ENCODE data around the genes L1TD1, EFCAB7 and RAVER2.

DNA sequence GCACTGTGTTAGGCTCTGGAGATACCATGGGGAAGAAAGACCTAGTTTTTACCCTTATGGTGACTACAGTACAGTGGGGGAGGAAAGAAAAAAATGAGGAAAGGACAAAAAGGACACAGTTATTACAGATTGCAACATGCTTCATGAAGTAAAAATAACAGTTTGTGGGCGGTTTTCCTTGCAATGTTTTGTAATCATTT, 120.3 kb downstream of the TM2D1 start:
- PRO-cap = no peak

DNA sequence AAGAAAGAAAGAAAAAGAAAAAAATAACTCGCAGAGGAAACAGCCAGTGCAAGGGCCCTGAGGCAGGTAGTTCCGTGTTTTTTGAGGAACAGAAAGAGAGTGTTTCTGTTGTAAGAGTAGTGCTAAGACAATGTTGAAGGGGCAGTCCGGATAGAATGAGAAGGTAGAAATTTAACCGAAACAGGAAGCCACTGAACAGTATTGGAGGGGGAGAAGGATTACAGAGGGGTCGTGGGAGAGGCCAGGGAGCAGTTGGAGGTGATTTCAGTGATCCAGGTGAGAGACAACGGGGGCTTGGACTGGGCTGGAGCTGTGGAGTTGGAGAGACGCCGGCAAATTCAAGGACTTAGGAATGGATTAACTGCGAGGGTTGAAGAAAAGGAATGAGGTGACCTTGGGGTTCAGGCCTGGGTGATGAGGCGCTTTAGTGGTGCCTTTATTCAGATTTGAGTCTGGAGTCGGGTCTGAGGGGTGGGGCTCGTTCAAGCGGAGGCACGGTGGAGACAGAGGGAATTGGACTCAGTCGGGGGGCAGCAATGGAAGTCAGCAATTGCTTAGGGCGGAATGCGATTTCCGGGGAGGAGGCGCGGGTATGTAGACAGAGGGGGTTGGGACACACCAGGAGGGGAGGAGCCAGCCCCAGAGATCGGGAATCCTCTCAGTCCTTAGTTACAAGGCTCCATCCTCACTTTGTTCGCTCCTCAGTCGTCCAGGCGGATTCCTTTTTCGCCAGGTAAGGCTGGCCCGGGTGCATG, at the start of gene L1TD1:
L1TD1 (plus strand) TSS at position 661 of the 755 bp plus-strand sequence.
- PRO-cap = no peak

DNA sequence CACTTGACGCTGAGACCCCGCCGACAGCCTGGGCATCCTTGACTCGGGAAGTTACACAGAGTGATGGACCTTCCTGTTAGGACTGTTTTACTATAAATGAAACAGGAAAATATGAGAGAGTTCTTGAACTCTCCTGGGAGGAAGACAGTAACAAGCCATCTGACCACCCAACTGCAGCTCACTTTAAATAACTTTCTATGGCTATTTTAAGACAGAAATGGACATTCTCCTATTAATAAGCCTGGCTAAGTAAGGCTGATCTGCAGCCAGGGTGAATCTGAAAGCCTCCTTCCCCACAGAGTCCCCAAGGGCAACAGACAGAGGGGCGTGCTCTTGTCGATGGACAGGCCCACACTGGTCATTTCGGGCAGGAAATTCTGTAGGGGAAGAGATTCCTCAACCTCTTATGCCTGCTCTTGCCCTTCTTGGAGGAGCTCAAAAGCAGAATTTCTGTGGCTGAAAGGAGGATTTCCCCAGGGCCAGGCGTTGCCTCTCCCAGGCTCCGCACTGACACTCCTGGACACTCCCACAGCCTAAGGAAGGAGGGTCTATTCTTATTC, 17.7 kb upstream of the KANK4 start:
- PRO-cap = no peak

GRCh38 chr1:62436181-62436588, 664 bp upstream of the USP1 start:
- PRO-cap = bidirectional peak, plus-strand start at chr1:62436395, minus-strand start at chr1:62436258

GRCh38 chr1:63327353-63328018, 5.1 kb downstream of the FOXD3 start:
- PRO-cap = no peak

- PRO-cap = bidirectional peak, plus-strand start at chr1:63523399, minus-strand start at chr1:63523200
Measured at GRCh38 chr1:63523028-63524298, at the start of gene EFCAB7. Gene EFCAB7, plus strand, starts transcription at chr1:63523525.

GRCh38 chr1:63548588-63549160, 25.3 kb downstream of the EFCAB7 start:
- PRO-cap = no peak

DNA sequence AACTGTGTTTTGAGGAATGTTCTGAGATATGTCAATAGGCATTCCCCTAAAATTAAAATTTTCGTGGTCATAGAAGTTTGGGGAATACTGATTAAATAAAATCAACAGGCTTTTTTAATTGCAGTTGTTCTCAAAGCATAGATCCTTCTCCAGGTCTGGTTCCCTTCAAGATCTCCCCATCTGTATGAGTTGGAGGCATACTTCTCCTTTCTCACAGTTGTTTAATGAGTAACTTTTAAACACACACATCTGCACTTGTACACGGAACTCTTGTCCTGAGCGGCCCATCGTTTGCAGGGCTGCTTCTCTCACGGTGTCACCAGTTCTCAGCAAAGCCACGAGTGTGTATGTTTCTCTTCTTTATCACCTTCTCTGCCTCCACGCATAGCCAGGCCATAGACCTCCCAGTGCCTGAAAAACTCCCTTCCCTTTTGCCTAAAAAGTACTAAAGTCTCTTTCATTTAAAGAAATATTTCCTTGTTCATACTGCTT, 68.8 kb upstream of the ROR1 start:
- PRO-cap = no peak

DNA sequence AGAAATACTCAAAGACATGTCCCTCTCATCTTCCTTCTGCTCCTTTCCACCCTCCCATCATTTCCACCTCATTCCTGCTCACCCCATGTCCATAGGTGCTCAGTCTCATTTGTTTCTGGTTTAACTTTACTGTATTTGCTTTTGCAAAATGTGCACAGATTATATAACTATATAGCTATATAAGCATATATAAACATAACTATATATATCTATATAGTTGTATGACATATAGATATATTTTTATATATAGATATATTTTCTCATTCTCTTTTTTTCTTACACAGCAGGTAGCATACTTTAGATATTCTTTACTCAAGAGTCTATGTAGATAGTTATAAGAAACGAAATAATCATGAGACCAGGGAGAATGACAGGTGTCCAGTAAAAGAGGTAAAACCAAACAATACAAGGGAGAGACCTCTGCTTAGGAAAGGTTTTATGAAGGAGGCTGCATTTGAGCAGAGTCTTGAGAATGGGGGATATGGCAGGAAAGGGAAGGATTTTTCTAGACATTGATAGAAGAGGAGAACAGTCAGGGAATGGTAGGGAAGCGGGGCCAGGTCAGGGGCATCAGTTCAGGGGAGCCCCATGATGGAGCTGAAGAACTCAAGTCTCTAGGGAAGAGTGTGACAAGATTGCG, 129.8 kb downstream of the ROR1 start:
- PRO-cap = no peak

GRCh38 chr1:64070844-64071469, 132.5 kb upstream of the UBE2U start:
- PRO-cap = no peak

DNA sequence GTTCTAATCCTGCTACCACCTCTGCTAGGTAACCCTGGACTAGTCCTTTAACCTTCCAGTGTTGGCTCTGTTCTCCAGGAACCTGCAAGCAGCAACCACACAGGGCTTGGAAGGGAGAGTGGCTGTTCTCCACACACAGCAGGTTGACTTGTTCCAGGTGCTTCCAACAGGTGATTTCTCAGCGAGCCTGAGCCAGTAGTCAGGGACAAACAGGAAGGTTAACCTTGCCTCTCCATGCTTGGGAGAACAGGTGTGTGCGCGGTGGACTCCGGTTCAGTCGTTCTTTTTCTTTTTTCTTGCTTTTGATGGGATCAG, 838 bp upstream of the CACHD1 start:
- PRO-cap = no peak

- PRO-cap = bidirectional peak, plus-strand start at chr1:64744973, minus-strand start at chr1:64744972
Measured at GRCh38 chr1:64744354-64745237, at the start of gene RAVER2. Gene RAVER2, plus strand, starts transcription at chr1:64745075.

DNA sequence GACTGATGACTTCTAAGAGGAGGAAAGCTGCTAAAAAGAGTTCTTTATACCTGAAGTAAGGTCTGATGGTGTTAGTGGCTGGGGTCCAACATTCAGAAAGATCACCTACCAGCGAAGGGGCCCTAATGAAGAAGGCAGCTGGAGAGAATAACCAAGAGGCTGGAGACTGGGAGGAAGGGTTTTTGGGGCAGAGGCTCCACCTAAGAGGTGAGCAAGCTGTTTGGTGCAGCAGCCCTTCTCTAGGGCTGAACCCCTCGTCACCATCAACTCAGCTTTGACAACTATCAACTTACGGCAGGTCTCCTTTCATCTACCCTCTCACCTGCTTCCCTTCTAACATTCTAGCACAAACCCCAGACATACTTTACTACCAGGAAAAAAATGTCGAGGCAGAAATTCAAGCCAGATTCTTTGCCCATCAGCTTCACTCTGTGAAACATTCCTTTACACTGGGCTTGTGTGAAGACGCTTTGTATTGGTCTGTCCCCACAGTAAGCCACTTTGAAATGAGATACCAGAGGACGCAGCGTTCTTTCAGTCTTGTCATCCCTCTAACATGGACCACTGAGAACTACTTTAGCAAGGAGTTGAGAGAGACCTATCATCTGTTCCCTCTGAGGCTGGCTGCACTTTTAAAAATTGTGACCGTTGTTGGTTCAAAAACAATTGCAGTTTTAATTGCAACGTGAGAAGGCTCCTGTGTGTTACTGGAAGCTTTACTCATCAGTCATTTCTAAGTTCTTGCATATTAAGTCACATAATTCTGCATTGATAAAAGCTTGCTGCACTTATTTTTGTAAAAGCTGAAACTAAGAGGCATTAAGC, 84.7 kb downstream of the RAVER2 start:
- PRO-cap = no peak

DNA sequence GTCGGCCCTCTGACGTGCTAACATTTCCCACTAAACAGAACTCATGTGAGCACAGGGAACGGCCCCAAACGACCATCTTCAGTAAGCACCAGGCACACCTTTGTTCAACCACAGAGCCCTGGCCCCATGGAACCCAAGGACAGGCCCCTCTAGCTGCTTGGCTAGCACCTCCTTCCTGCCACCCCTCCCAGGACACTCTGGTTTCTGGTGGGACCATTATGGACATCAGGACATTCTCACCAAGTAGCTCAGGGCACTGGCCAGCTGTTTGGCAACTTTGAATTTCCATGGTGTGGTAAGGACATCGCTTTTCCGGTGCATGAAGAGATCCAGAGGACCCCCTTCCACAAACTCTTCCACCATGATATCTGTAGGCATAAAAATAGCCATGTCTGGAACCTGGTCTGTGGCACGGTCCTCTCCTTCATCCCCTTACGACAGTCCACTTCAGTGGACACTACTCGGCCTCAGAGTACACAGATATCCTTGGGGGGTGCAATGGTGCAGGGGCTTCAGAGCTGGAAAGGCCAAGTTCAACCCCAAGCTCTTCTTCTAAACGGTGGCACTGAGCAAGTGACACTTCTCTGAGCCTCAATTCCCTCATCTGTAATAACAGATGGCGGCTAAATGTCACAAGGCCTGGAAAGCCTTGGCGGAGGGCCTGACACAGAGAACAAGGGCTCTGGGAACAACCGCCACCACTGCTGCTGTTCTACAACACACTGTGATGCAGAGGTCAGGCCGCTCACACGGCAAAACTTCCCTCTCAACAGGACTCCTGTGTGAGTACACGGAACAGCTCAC, 100.6 kb downstream of the RAVER2 start:
- PRO-cap = no peak

DNA sequence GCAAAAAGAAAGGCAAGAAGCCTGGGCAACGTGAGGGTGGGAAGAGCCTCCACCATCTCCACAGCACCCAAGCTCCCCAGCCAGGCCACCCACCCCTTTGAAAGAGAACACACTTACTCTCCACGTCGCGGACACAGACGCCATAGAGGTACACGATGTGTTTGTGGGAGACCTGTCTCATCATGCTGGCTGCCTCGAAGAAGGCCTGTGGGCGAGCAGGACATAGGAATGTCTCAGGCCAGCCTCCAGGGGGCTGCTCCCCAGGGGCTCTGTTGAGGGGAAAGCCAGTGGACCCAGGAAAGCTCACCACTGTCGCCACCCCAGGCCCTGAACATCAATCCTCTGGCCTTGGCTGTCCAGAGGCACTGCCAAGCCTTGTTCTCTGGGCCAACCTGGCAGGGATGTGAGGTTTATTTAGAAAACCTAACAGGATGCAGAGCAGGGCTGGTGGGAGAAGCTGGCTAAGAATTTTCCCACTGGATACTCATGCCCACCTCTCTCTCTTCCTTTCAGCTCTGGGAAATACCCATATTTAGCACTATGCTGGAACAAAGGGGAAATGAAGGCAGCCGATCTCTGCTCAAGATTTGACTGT, 101.8 kb downstream of the RAVER2 start:
- PRO-cap = no peak

GRCh38 chr1:64878824-64879281, 87.5 kb downstream of the JAK1 start:
- PRO-cap = no peak

DNA sequence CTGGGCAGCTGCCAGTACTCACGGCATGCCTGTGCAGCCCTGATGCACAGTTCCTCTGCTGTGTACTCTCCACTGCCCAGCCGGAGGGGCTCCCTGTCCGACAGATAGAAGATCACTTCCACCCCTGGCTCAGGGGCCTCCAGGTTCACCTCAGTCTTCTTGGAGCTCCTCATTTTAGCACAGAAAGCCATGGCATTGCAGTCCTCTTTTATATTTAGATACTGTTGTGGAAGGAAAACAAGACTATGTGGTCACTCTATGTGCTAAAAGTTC, 83.2 kb downstream of the JAK1 start:
- PRO-cap = no peak

DNA sequence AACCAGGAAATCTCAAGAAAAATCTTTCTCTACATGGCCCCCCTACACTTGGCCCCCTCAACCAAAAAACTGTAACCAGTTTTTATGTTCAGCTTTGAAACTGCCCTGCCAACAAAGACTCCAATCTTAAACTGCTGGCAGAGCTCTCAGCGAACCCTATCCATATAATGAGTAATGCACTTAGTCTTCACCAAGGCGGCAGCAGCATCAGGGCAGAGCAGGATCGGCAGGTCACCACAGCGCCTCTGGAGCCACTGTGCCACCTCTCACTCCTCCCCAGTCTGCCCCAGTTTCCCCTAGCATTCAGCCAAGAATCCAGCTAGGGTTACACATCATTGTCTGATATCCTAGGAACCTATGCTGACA, 71.6 kb downstream of the JAK1 start:
- PRO-cap = no peak

DNA sequence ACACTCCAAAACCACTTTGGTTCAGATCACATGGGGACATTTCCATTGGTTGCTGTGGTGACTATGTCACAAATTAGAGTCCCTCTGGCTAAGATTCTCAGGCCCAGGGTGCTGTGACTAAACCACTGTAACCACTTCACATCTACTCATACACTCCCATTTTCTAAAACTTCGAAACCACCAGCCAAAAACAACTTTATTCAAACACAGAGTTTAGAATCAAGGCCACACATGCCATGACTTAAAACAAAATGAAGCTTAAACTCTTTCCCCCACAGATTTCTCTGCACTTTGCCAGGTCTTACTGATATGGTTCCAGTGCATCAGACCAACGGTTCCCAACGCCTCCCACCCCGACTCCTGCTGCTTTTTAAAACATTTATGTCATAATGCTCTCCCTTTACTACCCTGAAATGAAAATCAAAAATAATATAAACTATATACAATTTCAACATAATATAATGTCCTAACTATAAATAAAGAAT, 42.8 kb downstream of the JAK1 start:
- PRO-cap = no peak

GRCh38 chr1:64932584-64933031, 33.7 kb downstream of the JAK1 start:
- PRO-cap = no peak